ENCODE data around the genes ZSCAN12, GPX5, SCAND3, TRIM27 and MOG.

GRCh38 chr6:28399119-28399501, 437 bp downstream of the ZSCAN12 start:
- PRO-cap, result no peak
CAGE:
- cytosol, long polyA plus RNA, result no peak
- long polyA plus RNA, result no peak
- nucleus, long polyA plus RNA, result no peak

- PRO-cap, result no peak
CAGE:
- cytosol, long polyA plus RNA, result no peak
- long polyA plus RNA, result no peak
- nucleus, long polyA plus RNA, result no peak
Observed at GRCh38 chr6:28399502-28400271, at the start of gene ZSCAN12. ZSCAN12 (minus strand) TSS chr6:28399747.

- PRO-cap, result no peak
CAGE:
- cytosol, long polyA plus RNA, result no peak
- long polyA plus RNA, result no peak
- nucleus, long polyA plus RNA, result no peak
Observed at GRCh38 chr6:28525615-28526185, at the start of gene GPX5. GPX5 (plus strand) TSS chr6:28525881.

DNA sequence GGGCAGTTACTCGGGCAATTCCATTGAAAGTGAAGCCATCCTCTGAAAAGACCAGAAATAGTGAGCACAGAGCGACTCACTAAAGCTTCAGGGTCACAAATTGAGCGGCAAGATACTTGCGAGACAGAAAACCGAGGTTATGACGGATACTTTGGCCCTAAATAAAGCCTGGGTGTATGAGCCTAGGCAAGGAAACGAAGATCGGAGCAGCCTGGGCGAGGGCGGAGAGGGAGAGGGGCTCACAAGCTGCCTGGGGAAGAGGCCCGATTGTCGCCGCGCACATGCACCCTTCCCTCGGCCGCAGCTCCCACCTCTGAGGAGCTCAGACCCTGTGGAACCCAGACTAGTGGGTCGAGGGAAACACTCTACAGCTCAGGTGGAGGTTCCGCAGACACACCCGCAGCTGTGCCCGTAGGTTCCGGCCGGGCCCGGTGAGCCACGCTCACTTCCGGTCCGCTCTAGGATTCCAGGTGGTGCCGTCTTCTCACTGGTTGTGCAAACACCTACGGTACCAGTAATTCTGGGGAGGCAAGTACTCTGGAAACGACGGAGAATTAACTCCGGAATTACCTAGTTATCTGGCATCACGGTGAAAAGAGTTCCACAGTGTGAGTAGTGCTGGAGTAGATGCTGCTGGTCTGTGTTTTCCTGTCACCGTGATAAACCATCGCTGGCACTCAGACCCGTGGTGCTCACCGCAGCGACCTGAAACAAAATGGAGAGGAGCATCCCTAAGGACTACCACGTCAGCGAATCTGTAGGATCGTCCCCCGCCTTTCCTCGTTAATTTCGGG, at the start of gene SCAND3:
SCAND3 (minus strand) TSS at position 407 of the 794 bp plus-strand sequence.
- PRO-cap, result bidirectional peak, plus-strand start at position 461 of the sequence, minus-strand start at position 345 of the sequence; bidirectional peak, plus-strand start at position 713 of the sequence, minus-strand start at position 716 of the sequence
CAGE:
- cytosol, long polyA plus RNA, result no peak
- long polyA plus RNA, result no peak
- nucleus, long polyA plus RNA, result no peak

DNA sequence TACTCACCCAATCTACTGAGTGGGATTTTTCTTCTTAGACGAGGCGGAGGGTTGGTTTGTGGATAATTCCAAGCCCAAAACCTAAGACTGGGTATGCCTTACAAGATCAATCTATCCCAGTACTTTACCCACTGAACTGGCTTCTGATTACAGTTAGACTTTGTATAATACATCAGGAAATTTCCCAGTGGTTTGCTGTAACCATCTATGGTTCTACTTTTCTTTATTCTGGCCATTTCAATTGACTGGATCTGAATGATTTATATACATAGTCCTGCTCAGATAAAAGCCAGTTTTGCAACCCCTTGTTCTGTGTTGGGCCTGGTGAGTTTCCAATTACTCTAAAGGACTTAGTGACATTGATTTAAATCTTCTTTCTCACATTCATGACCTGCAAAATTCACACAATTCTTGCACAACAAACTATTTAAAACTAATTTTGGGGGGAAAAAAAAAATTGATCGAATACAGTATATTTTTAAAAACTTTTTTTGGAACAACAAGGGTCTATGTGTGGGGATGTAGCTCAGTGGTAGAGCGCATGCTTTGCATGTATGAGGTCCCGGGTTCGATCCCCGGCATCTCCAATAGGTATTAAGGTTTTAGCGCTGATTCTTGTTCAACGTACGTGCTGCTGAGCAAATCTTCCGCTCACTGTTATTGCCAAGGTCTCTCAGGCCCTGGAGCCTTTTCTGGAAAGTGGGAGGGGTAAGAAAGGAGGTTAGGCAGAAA, 56.0 kb upstream of the SCAND3 start:
- PRO-cap, result unidirectional peak, plus-strand start at position 510 of the sequence
CAGE:
- cytosol, long polyA plus RNA, result no peak
- long polyA plus RNA, result no peak
- nucleus, long polyA plus RNA, result no peak

DNA sequence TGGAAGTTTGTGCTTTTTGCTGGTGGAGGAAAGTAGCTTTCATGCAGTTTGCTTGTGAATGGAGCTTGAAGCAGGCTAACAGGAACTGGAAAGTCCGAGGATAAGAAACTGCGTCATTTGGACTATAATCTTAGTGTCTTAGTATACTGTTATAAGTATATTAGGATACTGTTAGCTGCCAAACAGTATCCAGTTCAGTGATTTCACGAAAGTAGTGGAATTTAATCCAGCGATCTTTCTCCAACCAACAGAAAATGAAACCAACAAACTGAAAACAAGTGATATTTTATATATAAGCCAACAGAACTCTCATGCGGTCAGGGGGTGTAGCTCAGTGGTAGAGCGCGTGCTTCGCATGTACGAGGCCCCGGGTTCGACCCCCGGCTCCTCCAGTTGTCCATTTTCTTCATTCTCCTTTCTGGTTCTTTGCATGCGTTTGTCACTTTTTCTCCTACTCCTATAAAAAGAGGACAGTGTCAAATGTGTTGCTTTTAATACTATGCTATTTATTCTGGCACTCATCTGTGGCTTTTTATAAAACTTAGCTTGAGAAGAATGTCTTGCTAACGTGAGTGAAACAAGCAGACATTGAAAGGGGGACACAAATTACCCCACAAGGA, 142.0 kb upstream of the SCAND3 start:
- PRO-cap, result unidirectional peak, plus-strand start at position 316 of the sequence
CAGE:
- cytosol, long polyA plus RNA, result no peak
- long polyA plus RNA, result no peak
- nucleus, long polyA plus RNA, result no peak

DNA sequence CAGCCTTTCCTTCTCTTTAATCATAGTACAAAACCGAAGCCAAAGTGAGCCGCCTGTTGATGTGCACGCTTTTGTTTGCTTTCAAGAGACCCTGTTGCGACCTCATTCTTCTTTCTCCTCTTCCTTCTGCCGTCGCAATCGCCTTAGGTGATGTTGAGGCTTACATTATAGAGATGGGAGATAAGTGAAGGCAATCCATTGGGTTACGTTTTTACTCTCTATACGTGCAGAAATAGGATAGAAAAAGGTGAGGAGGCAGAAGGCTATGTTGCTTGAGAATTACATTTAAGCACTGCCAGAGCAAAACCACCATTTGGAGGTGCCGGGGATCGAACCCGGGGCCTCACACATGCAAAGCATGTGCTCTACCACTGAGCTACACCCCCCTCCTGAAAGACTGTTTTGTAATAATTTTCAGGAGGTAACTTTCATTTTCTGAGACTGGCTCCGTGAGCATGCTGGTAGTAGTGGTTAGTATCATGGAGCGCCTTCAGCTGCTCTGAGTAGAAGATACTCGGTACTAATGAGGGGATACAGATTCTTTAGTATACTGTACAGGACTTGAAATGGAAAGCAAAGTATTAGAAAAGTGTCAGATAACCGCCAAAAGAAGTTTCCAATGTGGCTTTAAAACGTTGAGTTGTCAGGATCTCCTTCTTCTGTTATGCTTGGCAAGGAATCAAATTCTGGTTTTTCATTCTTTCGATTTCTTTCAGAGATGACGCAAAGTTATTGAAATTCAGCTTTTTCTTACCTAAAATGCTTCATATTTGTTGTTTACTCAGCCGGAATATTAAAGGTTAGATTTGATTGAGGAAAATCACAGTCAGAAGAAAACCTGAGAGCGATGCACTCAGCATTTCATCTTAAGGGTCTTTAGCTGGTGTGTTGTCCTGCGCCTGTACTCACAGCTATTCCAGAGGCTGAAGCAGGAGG, 165.5 kb downstream of the TRIM27 start:
- PRO-cap, result no peak
CAGE:
- cytosol, long polyA plus RNA, result no peak
- long polyA plus RNA, result no peak
- nucleus, long polyA plus RNA, result no peak

DNA sequence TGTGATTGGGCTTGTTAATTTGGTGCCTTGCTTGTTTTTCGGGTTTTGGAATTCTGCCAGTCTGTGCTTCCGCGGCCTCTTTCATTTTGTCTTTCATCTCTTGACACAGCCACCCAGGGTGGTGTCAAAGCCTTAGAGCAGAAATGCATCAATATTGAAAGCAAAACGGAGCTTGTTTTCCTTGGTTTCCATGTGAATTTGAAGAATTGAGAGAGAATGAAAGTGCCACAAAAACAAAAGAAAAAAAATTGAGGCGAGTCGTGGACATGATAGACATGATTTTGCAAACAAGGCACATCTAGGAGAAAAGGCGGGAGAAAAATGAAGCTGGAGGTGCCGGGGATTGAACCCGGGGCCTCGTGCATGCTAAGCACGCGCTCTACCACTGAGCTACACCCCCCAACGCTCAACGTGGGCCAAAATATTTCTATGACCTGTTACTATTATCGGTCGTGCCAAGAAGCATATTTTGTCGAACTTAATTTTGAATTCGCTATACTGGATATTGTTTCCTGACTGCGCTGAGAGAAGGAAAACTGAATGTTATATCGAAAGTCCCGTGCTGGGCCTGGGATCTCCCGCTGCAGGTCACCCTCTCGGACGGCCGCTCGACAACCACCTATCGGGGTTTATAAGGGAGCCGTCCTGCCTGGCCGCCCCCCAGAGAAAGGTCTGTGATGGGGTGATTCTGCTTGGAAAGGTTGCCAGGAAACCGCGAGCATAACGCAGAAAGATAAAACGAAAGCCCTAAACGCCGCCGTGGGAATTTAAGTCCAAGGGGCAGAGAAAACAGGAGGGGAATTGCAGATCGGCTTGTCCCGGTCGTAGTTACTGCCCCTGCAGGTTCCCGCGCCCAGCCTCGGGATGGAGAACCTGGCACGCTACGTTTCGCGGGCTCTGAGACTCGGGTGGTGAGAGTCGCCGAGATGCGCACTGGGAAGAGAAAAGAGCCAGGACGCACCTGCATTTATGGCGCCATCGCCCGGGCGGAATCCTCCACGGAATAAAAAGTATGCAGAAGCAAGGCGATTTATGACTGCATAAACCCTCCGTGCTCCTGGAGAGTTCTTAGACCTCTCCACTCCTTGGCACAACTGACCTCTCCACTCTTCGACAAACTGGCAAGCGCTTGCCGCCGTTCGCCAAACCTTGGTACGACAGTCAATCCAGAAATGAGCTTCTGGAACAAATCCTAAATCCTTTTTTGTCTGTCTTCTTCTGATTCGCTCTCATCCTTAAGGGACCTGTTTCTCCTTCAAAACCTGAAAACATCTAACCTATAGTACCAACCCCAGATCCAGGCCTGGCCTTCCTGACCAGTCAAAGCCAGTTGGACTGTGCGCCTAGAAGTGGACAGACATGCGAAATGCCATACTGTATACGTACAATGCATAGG, 59.9 kb downstream of the TRIM27 start:
- PRO-cap, result bidirectional peak, plus-strand start at position 557 of the sequence, minus-strand start at position 404 of the sequence; unidirectional peak, minus-strand start at position 1,097 of the sequence
CAGE:
- cytosol, long polyA plus RNA, result no peak
- long polyA plus RNA, result no peak
- nucleus, long polyA plus RNA, result no peak

- PRO-cap, result unidirectional peak, minus-strand start at chr6:28897017
CAGE:
- cytosol, long polyA plus RNA, result no peak
- long polyA plus RNA, result no peak
- nucleus, long polyA plus RNA, result no peak
Observed at GRCh38 chr6:28896780-28897391, 26.9 kb downstream of the TRIM27 start.

GRCh38 chr6:28923812-28924200, at the start of gene TRIM27:
TRIM27 (minus strand) TSS chr6:28923985.
- PRO-cap, result bidirectional peak, plus-strand start at chr6:28924063, minus-strand start at chr6:28923971
CAGE:
- cytosol, long polyA plus RNA, result start-site peak on the minus strand at chr6:28923882-28923987, 287 and 1,451 reads in 2 replicates
- long polyA plus RNA, result no peak
- nucleus, long polyA plus RNA, result no peak

DNA sequence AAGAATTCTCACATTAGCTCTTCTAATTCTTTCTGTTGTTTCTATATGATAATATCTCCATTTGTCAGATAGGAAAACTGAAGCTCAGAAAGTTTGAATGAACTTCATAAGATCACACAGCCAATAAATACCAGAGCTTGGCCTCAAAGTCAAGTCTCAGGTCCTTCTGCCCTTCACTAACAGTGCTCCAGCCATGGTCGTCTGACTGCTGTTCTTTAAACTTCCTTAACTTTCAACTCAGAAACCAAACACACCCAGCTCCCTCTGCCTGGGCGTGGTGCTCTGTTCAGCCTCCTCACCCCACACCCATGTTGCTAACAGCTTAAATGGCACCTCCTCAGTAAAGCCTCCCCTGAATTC, 8.7 kb upstream of the GABBR1 start:
- PRO-cap, result no peak
CAGE:
- cytosol, long polyA plus RNA, result no peak
- long polyA plus RNA, result no peak
- nucleus, long polyA plus RNA, result no peak

DNA sequence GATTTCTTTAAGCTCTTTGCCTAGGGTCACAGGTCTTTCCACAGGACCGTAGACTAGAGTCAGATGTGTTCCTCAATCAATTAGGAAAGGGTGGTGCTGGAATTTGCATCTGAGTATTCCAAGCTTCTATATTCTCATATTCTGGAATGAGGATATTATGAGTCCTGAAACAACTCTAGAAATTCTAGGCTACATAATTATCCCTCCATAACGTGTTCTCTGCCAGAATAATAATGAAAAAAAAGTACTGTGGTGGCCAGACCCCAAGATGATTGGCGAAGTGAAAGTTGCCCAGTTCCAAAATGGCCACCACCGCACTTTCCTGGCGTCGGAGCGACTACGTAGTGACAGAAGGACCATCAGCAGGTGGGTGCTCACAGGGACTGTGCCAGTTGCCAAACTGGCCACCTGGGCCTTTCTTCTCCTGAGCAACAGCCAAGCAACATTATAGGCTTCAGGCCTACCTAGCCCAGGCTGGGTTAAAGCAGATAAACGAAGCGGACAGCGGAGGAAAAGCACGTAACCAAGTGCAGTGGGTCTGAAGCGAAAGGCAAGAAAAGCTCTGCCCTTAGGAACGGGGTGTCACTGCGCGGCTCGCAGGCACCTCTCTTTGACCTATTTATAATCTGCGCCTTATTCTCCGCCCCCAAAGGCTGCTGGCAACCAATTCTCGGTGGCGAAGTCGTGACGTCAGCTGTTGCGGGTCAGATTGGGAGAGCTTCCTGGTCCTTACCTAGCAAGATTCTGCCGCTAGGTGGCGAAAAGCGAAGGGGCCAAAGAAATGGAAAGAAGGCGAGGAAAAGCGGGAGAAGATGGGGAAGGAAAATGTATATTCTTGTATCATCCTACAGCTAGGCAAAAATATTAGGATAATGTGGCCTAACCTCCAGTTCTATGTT, 7.1 kb upstream of the MOG start:
- PRO-cap, result unidirectional peak, minus-strand start at position 594 of the sequence
CAGE:
- cytosol, long polyA plus RNA, result no peak
- long polyA plus RNA, result no peak
- nucleus, long polyA plus RNA, result no peak

DNA sequence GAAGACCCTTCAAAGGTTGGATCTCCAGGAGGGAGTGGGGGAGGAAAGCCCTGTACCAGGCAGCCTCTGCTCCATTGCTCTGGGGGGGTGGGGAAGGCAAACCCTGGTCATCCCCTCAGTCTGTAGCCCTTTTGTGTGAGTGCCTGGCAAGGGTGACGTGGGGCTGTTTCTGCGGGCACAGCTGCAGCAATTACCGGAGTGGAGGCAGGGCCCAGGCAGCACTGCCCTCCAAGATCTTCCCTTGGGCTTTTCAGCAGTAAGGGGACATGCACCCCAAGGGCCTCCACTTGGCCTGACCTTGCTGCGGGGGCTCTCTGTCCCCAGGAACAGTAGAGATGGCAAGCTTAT, at the start of gene MOG:
MOG (plus strand) TSS at position 218 of the 348 bp plus-strand sequence.
- PRO-cap, result no peak
CAGE:
- cytosol, long polyA plus RNA, result no peak
- long polyA plus RNA, result no peak
- nucleus, long polyA plus RNA, result no peak

GRCh38 chr6:29708251-29709463, 14.6 kb upstream of the HLA-F start:
- PRO-cap, result no peak
CAGE:
- cytosol, long polyA plus RNA, result no peak
- long polyA plus RNA, result no peak
- nucleus, long polyA plus RNA, result no peak

- PRO-cap, result no peak
CAGE:
- cytosol, long polyA plus RNA, result no peak
- long polyA plus RNA, result no peak
- nucleus, long polyA plus RNA, result no peak
Observed at GRCh38 chr6:29721391-29721841, 1.8 kb upstream of the HLA-F start.

- PRO-cap, result no peak
CAGE:
- cytosol, long polyA plus RNA, result no peak
- long polyA plus RNA, result no peak
- nucleus, long polyA plus RNA, result no peak
Observed at GRCh38 chr6:29727609-29728424, 4.6 kb downstream of the HLA-F start.

GRCh38 chr6:29759470-29759860, 36.2 kb downstream of the HLA-F start:
- PRO-cap, result no peak
CAGE:
- cytosol, long polyA plus RNA, result no peak
- long polyA plus RNA, result no peak
- nucleus, long polyA plus RNA, result no peak

GRCh38 chr6:29763607-29764074, 40.4 kb downstream of the HLA-F start:
- PRO-cap, result no peak
CAGE:
- cytosol, long polyA plus RNA, result no peak
- long polyA plus RNA, result no peak
- nucleus, long polyA plus RNA, result no peak

- PRO-cap, result no peak
CAGE:
- cytosol, long polyA plus RNA, result no peak
- long polyA plus RNA, result no peak
- nucleus, long polyA plus RNA, result no peak
Observed at GRCh38 chr6:29976525-29977675, 34.6 kb downstream of the HLA-A start.

DNA sequence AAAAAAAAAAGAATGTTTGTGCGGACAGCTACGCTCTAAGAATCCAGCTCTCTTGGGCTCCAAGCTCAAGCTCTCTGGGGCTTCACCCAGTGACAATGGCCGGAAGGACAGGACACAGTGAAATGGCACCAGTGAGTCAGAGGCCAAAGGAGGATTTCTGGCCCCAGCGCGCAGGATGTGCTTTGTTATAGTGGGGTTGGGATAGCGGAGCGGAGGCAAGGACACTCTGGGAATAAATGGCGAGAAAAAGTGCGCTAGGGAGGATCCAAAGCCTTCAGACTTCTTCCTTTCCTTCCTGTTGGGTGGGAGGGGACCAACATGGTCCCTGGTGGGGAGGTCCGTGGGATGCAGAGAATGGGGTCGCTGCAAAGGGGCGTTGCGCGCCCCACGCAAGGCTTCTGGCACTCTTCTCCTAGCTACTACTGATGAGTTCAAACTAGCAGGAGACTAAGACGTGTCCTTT, 38.3 kb downstream of the HLA-A start:
- PRO-cap, result no peak
CAGE:
- cytosol, long polyA plus RNA, result no peak
- long polyA plus RNA, result no peak
- nucleus, long polyA plus RNA, result no peak